Keratinocyte (primary cell): ENCODE measurements around a stretch of chr15.

CAGE:
- cytosol, long polyA minus RNA = no peak
- cytosol, long polyA plus RNA = no peak
- long polyA plus RNA = no peak
- nucleus, long polyA minus RNA = no peak
- nucleus, long polyA plus RNA = no peak
Measured at GRCh38 chr15:63460176-63460779, 44.1 kb upstream of the USP3 start.

CAGE:
- cytosol, long polyA minus RNA = no peak
- cytosol, long polyA plus RNA = no peak
- long polyA plus RNA = no peak
- nucleus, long polyA minus RNA = no peak
- nucleus, long polyA plus RNA = no peak
Measured at GRCh38 chr15:63473295-63473782, 31.1 kb upstream of the USP3 start.

CAGE:
- cytosol, long polyA minus RNA = no peak
- cytosol, long polyA plus RNA = no peak
- long polyA plus RNA = no peak
- nucleus, long polyA minus RNA = no peak
- nucleus, long polyA plus RNA = no peak
Measured at GRCh38 chr15:63502858-63503662, 1.3 kb upstream of the USP3 start.

GRCh38 chr15:63550769-63551588 is 46.2 kb upstream of the FBXL22 start:
CAGE:
- cytosol, long polyA minus RNA = no peak
- cytosol, long polyA plus RNA = no peak
- long polyA plus RNA = no peak
- nucleus, long polyA minus RNA = no peak
- nucleus, long polyA plus RNA = no peak

DNA sequence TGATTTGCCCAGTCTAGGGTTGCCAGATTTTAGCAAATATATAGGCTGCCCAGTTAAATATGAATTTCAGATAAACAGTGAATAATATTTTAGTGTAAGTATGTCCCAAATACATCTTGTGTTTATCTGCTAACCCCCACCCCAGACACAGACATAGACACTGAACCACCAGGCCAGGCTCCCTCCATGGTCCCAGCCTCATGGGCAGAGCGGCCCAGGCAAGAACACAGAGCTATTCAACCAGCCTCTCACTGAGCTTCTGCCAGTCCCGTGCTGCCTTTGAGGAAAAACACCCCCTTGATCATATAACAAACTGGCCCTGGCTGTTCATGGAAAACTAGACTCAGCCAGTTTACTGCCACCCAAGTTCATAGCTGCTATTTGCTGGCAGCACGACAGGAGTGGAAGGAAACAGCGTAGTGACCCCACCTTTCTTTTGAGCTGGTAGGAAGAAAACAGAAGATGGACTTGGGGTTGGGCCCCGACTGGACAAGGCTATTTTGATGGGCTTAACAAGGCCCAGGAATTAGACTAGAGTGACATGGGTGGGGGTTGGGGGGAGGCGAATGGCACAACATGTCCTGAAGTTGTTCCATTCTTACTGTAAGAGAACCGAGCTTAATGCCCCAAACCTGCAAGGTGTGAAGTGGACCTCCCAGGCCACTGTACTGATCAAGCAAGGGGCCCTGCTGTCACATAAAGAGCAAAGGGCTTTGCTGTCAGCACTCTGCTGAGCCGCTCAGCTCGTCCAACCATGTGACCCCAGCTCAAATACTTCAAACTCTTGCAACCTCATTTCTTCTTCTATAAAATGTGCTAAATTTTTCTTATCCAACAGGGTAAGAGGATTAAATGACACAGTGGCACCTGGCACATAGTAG is 1.4 kb downstream of the FBXL22 start:
CAGE:
- cytosol, long polyA minus RNA = no peak
- cytosol, long polyA plus RNA = no peak
- long polyA plus RNA = no peak
- nucleus, long polyA minus RNA = no peak
- nucleus, long polyA plus RNA = no peak

DNA sequence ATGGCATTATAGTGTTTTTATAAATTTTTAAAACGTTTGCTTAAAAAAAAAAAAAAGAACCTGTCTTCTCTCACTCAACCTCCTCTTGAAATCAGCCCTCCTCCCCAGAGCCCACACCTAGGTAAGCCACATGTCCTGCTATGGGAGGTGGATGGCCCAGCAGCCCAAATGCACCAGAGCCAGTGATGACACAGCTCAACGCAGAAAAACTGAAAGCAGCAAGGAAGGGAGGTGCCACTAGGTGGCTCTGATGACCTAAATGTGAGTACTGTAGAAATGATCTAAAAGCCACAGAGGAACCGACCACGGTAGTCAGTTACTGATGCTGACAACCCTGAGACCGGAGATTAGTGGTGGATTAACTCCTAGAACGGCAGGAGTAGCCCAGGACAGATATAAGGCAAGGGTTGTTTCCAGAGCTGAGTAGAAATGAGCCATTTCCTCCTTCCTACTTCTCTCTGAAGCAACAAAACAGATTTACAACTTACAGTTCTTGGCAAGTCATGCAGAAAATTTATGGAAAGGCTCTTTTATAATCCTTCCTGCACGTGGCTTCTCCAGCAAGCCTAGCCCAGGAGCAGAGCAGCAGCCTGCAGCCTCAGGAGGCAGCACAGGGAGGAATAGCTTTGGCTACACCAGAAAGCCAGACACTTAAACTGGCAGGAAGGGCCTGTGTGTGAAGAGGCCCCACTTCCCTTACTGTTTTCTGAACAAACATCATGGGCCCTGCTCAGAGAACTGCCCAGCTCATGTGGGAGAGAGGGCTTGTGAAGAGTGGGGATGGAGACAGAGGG is 13.1 kb downstream of the FBXL22 start:
CAGE:
- cytosol, long polyA minus RNA = no peak
- cytosol, long polyA plus RNA = no peak
- long polyA plus RNA = no peak
- nucleus, long polyA minus RNA = no peak
- nucleus, long polyA plus RNA = no peak

CAGE:
- cytosol, long polyA minus RNA = no peak
- cytosol, long polyA plus RNA = no peak
- long polyA plus RNA = no peak
- nucleus, long polyA minus RNA = no peak
- nucleus, long polyA plus RNA = no peak
Measured at GRCh38 chr15:63621319-63622385, 24.5 kb downstream of the FBXL22 start.

DNA sequence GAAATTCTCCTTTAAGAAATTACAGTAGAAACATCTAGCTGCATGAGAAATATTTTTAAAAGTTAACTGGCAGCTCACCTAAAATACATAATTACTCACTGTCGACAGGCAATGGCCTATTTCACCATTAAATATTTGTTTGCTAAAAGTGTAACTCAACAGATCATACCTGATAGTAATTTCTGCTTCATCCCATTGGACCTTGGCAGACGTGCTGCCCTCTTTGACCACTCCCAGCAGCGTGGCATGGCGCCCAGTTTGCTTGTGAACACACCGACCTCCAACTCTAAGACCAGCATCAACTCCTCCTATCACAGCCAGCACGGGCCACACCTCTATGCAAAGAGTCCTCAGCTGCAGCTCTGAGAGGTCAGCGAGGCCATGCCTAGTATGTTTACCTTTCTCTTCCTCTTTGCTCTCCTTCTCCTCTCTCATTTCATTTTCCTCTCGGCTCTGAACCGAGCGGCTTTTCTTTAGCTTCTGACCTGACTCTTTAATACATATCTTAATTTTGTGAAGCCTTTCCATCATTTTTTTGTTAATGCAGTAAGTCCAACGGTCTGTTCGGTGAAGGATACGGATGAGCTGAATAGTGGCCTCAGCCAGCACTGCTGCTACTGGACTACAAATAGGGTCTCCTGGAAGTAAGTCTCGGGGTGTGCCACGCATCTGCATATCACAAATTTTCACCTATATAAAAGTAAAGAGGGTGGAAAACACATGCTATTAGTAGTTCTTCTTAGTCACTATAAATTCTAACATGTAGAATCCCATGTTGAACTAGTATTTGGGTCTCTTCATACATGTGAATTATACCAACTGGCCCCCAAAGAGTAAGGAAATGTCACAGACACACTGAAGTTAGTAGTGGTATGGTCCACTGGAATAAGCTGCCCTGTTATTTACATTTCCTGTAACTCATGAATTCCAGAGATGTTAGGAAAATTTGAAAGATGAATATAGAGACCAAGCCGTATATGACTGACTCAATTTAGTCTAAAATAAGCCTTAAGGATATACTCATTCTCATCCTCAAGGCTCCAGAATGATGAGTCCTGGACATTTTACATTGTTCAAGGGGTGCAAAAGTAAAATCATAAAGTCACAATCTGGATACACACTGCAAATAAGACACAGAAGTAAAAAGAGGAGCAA is 80.9 kb downstream of the FBXL22 start:
CAGE:
- cytosol, long polyA minus RNA = no peak
- cytosol, long polyA plus RNA = no peak
- long polyA plus RNA = no peak
- nucleus, long polyA minus RNA = start-site peak on the plus strand centred at position 410 of the sequence, 39 bp wide, 10 reads
- nucleus, long polyA plus RNA = no peak

DNA sequence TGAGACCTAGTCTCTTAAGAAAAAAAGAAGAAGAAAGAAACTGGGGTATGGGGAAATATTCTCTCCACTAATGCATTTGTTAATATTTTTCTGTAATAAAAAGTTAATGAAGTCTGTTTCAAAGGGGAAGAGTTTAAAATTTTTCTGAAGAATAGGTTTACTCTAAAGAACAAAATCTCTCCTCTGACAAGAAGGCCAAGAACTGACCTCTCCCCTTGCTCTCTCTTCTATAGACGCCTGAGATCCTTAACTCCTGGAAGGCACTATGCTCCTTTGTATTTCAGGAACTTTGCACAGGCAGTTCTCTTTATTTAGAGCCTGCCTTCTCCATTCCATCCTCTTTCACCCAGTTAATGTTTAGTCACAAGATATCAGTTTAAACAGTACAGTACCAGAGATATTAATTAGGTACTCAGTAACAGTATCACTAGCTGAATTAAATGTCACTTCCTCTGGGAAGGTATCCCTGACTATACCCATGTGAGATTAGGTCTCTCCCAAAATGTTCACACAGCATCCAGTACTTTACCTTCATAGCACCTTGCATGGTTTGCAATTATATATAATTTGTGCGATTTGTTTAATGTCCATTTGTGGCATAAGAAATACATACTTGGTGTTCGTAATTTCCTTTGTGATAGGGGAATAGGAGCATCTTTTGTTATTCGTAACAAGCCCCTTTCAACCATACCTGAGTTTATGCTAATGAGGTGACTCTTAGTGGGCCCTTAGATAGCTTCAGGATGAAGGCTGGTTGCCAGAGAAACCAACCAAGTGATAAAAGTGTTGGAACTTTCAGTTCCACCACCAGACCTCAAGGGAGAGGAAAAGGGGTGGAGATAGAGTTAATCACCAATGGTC is 33.4 kb downstream of the HERC1 start:
CAGE:
- cytosol, long polyA minus RNA = no peak
- cytosol, long polyA plus RNA = no peak
- long polyA plus RNA = no peak
- nucleus, long polyA minus RNA = no peak
- nucleus, long polyA plus RNA = no peak

DNA sequence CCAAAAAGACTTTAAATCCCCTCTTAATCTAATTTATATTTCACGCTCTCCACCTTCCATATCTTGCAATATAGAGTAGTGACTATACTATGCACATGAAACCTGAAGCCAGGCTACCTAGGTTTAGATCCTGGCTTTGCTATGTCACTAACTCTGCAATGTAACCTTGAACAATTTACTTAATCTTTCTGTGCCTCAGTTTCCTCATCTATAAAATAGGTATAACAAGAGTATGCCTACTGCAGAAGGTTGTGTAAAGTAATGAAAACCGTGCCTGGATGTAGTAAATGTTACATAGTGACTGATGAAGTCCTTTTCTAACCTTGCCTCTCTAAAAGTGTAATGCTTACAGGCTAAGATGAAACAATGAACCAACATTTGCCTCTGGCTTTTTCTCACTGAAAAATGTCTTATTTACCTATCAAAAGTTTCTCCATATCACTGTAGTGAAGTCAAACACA is 18.5 kb downstream of the HERC1 start:
CAGE:
- cytosol, long polyA minus RNA = no peak
- cytosol, long polyA plus RNA = no peak
- long polyA plus RNA = no peak
- nucleus, long polyA minus RNA = no peak
- nucleus, long polyA plus RNA = no peak

DNA sequence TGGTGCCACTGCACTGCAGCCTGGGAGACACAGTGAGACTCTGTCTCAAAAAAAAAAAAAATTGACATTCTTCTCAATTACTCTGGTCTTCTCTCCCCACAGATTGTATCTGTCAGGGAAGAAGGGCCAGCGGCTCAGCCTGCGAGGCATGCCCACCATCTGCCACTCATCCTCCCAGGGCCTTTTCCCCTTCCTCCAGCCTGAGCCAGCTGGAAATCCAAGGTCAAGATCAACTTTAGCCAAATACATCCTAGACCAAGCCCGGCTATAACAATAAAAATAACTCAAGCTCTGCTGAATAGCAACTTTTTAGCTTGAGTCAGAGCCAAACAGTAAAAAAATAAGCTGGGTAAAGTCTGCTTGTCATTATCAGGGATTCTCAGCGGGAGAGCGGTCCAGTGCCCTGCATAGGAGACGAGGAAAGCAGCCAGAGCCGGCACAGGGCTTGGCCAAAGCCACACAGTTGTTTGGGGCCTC is 76.0 kb upstream of the HERC1 start:
CAGE:
- cytosol, long polyA minus RNA = no peak
- cytosol, long polyA plus RNA = no peak
- long polyA plus RNA = no peak
- nucleus, long polyA minus RNA = no peak
- nucleus, long polyA plus RNA = no peak

CAGE:
- cytosol, long polyA minus RNA = no peak
- cytosol, long polyA plus RNA = no peak
- long polyA plus RNA = no peak
- nucleus, long polyA minus RNA = no peak
- nucleus, long polyA plus RNA = no peak
Measured at GRCh38 chr15:63942604-63943249, 103.6 kb downstream of the DAPK2 start.

DNA sequence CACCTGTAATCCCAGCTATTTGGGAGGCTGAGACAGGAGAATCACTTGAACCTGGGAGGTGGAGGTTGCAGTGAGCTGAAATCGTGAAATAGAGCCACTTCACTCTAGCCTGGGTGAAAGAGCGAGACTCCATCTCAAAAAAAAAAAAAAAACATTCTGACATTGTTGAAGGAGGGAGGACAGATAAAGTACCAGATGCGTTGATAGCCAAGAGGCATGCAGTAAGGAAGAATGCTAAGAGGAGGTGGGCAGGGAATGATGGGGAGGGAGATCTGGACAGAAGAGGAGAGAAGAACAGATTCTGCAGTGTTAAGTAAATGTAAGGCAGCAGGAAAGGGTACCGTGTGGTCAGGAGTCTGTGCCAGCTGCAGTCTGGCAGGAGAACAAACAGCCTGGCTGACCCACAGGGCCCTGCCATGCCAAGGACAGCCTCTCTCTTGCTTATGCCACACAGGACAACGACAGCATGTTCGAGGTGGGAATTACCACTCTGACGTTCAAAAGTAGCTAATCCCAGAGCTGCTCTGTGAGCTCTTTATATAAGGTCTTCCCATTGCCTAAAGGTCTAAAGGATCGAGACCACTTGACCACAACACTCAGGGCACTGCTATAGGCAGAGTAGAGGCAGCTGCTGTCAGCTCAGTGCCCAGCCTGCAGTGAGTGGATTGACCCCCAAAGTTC is 31.4 kb downstream of the DAPK2 start:
CAGE:
- cytosol, long polyA minus RNA = no peak
- cytosol, long polyA plus RNA = no peak
- long polyA plus RNA = no peak
- nucleus, long polyA minus RNA = no peak
- nucleus, long polyA plus RNA = no peak

CAGE:
- cytosol, long polyA minus RNA = no peak
- cytosol, long polyA plus RNA = no peak
- long polyA plus RNA = no peak
- nucleus, long polyA minus RNA = no peak
- nucleus, long polyA plus RNA = no peak
Measured at GRCh38 chr15:64152902-64153362, 1.4 kb downstream of the SNX22 start.

GRCh38 chr15:64156523-64157346 is 5.2 kb downstream of the SNX22 start:
CAGE:
- cytosol, long polyA minus RNA = start-site peak on the plus strand at chr15:64156847-64156899, 7 reads
- cytosol, long polyA plus RNA = no peak
- long polyA plus RNA = no peak
- nucleus, long polyA minus RNA = no peak
- nucleus, long polyA plus RNA = no peak

CAGE:
- cytosol, long polyA minus RNA = no peak
- cytosol, long polyA plus RNA = no peak
- long polyA plus RNA = no peak
- nucleus, long polyA minus RNA = no peak
- nucleus, long polyA plus RNA = no peak
Measured at GRCh38 chr15:64180381-64180642, 17.5 kb upstream of the PPIB start.

DNA sequence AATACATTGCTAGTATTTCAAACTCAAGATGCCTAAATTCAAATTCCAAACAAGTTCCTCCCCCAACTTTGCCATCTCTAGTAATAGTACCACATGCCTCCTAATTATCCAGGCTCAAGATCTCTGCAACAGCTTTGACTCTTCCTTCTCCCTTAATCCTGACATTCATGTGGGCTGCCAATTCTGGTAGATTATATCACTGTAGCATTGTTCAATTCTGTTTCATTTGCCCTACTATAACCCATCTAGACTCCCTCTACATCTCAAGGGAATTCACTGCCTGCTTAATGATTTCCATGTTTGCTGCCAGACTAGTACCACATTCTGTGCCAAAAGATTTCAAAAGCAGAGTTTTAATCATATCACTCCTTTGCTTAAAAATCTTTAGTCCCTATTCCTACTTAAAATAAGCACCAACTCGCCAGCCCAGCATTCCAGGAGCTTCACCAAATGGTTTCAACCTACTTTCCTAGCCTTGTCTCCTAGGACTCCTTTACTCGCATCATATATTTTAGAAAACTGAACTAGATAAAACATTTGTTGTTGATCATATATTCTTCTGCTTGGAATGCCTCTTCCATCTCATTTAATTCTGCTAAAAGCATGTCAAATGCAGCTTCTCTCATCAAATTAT is 34.7 kb upstream of the PPIB start:
CAGE:
- cytosol, long polyA minus RNA = no peak
- cytosol, long polyA plus RNA = no peak
- long polyA plus RNA = no peak
- nucleus, long polyA minus RNA = no peak
- nucleus, long polyA plus RNA = no peak

DNA sequence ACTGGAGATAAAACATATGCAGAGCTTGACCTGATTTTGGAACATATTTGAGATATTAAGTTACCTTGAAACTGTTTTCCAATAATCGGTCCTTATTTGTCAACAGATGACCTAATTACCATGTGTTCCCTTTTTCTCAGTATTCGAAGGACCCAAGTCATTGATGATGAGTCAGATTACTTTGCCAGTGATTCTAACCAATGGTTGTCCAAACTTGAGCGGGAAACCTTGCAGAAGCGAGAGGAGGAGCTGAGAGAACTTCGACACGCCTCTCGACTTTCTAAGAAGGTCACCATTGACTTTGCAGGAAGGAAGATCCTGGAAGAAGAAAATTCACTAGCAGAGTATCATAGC is 21.8 kb downstream of the TRIP4 start:
CAGE:
- cytosol, long polyA minus RNA = no peak
- cytosol, long polyA plus RNA = no peak
- long polyA plus RNA = no peak
- nucleus, long polyA minus RNA = no peak
- nucleus, long polyA plus RNA = no peak

DNA sequence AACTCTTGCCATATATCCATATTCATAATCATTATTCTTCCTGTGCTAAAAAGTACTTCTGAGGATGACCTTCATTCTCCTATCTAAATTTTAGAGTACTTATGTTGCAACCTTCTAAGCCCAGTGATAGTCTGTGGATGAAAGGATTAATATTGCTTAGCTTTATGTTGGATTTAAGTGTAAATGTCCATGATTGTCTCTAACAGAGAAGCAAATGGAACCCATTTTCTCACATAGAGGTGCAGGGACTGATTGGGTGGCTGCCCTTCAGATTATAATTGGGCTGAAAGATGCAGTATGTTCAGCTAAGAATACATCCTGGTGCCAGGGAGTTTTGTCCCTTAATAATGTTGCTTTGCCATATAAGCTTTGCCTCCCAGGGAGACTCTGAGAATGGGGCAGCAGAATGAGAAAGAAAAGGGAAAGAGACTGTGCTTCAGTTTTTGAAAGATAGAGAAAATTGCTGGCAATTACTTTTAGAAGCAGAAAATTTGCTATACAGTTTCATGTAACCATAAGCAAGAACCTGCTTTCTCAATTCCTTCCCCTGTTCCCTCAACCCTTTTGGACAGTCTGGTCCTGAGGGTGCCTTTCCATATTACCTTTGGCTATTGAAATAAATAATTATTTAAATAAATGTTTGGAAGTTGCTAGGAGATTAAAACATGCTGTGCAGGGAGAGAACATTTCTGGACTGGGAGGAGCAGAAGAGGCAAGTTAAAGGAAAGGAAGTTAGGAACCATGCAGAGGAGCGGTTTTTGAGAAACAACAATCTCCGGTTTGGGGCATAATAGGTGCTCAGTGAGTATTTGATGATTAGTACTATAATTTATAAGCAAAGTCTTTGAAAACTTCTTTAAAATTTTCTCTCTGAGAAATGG is 41.5 kb downstream of the ZNF609 start:
CAGE:
- cytosol, long polyA minus RNA = no peak
- cytosol, long polyA plus RNA = no peak
- long polyA plus RNA = no peak
- nucleus, long polyA minus RNA = no peak
- nucleus, long polyA plus RNA = no peak

DNA sequence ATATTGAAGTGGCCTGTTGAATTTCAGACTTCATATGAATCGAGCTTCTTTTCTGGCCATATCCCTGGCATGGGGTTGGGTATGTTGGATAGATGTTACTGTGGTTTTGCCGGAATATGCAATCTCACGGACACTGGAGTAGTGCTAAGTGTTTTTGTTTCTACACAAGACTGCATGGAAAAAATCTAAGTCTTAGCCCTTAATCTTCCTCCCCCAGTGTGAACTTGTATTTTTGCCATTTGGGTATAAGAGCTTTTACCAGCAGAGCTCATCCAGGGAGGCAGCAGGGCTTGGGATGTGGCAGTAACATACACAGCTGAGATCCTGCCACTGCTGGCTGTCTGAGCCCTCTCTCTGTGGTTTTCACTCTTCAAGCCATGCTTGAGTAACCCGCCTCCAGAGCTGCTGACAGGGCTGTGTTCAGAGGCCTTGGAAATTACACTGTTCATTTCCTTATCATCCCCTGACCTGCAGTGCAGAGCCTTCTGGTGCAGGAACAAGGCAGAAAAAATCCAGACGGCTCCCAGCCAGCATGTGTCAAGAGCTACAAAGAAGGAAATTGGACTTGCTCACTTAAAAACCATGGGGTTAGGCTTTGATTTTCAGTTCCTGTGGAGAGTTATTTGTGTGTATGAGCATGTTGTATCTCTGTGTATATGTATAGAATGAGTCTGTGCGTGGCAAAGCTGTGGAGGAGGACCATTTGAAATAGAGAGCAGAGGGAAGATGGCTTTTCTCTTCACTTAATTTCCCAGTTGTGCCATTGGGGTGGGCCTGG is 46.9 kb downstream of the ZNF609 start:
CAGE:
- cytosol, long polyA minus RNA = no peak
- cytosol, long polyA plus RNA = no peak
- long polyA plus RNA = no peak
- nucleus, long polyA minus RNA = no peak
- nucleus, long polyA plus RNA = no peak